ENCODE measurements around the genes IL5, RAD50, IL13, IL4, CCNI2 and FSTL4.

DNA sequence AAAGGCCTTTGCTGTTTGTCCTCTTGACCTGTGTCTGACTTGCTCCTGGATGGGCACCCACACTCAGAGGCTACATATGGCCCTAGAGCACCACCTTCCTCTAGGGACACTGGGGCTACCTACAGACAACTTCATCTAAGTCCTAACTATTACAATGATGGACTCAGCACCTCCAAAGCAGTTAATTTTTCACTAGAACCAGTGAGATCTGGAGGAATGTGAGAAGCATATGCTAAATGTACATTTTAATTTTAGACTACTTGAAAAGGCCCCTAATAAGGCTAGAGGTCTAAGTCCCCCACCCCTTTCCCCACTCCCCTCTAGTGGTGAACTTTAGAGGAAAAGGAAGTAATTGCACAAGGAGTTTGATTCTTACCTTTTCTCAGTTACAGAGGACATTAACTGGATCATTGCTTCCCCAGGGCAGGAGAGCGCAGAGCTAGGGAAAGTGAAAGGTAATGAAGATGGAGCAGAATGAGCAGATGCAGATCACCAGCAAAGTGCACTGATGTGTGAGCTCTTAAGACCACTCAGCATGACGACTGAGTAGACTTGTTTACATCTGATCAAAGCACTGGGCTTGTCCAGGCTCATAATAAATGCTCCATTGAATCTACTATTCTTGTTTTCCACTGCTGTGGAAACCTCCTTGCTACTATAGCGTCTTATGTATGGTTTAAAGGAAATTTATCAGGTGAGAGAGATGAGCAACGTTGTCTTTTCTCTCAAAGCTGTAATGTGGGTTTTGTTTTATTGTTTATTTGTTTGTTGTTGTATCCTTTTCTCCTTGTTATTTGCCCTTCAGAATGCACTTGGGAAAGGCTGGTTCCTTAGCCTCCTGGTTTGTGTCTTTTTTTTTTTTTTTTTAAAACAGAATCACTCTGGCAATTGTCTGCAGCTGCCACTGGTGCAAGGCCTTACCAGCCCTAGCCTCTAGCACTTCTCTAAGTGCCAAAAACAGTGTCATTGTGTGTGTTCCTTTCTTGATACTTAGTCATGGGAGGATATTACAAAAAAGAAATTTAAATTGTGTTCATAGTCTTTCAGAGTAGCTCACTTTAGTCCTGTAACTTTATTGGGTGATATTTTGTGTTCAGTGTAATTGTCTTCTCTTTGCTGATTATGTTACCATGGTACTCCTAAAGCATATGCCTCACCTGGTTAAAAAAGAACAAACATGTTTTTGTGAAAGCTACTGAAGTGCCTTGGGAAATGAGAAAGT, 25.3 kb downstream of the SLC22A5 start:
- RRBS, result no CpG with 5 or more reads among the region's 4 CpGs

DNA sequence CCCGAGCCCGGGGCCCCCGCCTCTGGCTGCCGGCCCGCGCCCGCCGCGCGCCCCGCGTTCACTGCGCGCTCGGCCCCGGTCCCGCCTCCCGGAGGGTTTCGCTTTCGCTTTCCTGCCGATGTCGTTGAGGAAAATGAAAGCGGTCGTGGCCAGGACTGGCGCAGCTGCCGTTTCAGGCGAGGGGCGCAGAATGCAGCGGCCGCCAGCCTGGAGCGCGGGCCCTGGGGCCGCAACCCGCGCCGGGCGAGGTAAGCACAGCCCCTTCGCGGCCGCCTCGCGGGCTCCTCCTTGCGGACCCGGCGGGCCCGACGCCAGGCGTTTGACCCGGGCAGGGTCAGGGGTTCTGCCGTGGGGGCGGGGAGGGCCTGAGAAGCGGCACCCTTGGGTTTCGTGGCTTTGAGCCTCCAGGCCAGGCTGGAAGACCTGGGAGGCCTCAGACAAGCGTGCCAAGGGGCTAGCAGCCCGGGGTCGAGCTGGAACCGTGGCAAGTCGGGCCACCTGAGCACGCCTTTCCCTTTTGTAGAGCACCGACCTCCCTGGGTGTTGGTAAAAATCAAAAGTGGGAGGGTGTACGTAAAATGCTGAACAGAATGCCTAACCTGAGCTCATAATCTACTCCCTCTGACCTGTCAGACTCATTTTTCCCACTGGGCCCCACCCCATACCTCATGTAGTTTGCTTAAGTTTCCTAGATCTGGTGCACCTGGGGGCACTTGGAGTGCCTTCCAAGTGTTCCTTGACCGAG, 41.5 kb downstream of the SLC22A5 start:
- RRBS, result 3% methylated on average over 25 of the region's 62 CpGs

- RRBS, result no CpG with 5 or more reads among the region's 1 CpG
Measured at GRCh38 chr5:132411883-132412118, 42.3 kb downstream of the SLC22A5 start.

- RRBS, result no CpG with 5 or more reads among the region's 11 CpGs
Measured at GRCh38 chr5:132465021-132465696, 25.4 kb downstream of the IRF1 start.

DNA sequence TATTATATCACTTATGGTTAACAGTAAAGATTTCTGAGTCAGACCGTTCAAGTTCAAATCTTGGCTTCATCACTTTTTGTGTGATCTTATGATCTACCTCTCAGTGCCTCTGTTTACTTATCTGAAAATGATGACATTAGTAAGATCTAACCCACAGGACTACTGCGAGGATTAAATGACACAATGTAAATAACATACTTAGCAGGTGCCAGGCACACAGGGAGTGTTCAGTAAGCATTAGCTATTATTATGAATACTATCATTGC, 2.0 kb downstream of the IRF1 start:
- RRBS, result no CpG with 5 or more reads among the region's 2 CpGs

DNA sequence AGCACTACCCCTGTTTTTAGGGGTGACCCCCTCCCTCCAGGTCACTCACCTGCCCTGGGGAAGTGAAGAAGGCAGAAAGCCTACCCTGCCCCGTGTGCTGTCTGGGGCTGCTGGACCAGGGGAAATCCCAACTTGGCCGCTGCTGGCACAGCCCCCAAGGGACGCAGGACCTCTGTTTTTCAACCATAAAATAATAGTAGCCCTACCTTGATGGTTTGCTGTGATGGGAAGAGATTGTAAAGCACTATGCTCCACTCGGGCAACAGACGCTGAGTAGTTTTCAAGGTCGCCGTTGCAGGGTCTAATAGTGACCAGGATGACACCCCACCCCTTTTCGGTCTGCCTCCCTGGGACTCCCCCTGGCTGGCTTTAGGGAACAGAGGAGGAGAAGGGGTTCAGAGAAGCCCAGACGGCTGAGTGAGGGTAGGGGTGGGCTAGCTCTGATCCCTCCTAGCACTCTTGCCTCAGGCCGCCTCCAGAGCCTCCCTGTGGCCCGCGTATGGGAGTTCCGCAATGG, 790 bp upstream of the IRF1 start:
- RRBS, result no CpG with 5 or more reads among the region's 13 CpGs

- RRBS, result no CpG with 5 or more reads among the region's 8 CpGs
Measured at GRCh38 chr5:132501032-132501735, 10.6 kb upstream of the IRF1 start.

DNA sequence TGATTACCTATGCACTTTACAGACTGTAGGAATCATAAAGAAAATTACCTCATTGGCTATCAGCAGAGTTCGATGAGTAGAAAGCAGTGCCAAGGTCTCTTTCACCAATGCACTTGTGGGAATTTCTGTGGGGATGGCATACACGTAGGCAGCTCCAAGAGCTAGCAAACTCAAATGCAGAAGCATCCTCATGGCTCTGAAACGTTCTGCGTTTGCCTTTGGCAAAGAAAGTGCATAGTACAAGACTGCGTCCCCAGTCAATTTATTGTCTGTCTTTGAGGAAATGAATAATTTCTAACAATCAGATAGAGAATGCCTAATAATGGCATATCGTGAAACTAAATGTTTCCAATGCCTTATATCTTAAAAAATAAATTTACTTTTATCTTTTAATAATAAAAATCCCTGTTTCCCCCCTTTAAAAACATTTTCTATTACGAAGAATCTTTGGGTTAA, at the start of gene IL5:
Gene IL5 (minus strand): TSS at position 236 of the 456 bp plus-strand sequence.
- RRBS, result no CpG with 5 or more reads among the region's 7 CpGs

GRCh38 chr5:132556716-132557526, at the start of gene RAD50:
TSS of gene RAD50 (plus strand) at chr5:132556977.
- RRBS, result 1% methylated on average over 36 of the region's 57 CpGs

DNA sequence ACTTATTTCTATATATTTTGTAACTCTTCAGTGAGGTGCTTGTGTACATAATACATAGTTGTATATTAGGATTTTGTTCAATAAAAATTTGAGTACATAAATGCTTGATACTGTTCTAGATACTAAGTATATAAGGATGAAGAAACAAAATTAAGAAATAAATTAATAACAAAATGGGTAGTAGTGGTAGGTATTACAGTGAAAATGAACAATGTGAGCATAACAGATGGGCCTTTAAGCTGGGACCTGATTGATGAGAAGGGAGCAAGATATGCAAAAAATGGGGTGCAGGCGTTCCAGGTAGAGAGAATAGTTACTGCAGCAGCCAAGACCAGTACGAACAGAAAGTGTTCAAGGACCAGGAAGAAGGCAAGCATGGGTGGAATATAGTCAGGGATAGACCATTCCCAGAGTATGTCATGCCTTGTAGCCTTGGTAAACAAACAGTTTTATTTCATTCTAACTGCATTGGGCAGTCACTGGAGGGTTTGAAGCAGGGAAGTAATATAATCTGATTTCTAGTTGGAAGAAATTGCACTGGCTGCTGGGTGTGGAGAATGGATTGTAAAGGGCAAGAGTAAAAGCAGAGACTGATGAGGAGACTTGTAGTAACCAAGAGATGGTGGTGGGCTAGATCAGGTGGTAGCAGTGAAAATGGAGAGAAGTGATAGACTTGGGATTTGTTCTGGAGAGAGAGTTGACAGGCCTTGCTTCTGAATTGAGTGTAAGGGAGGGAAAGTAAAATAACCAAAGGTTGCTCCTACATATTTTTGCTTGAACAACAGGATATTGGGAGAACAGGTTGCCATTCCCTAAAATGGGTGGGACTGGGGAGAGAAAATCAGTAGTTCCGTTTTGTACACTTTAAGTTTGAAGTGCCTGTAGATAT, 30.5 kb upstream of the IL13 start:
- RRBS, result no CpG with 5 or more reads among the region's 3 CpGs

DNA sequence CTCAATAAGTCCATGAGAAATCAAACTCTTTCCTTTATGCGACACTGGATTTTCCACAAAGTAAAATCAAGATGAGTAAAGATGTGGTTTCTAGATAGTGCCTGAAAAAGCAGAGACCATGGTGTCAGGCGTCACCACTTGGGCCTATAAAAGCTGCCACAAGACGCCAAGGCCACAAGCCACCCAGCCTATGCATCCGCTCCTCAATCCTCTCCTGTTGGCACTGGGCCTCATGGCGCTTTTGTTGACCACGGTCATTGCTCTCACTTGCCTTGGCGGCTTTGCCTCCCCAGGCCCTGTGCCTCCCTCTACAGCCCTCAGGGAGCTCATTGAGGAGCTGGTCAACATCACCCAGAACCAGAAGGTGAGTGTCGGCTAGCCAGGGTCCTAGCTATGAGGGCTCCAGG, at the start of gene IL13:
Gene IL13 (plus strand): TSS at position 177 of the 407 bp plus-strand sequence.
- RRBS, result no CpG with 5 or more reads among the region's 8 CpGs

GRCh38 chr5:132662975-132663765, 5.2 kb downstream of the IL13 start:
- RRBS, result no CpG with 5 or more reads among the region's 21 CpGs

GRCh38 chr5:132673905-132674606, at the start of gene IL4:
TSS of gene IL4 (plus strand) at chr5:132673989.
- RRBS, result no CpG with 5 or more reads among the region's 16 CpGs

GRCh38 chr5:132746875-132747700, at the start of gene CCNI2:
TSS of gene CCNI2 (plus strand) at chr5:132747426.
- RRBS, result 56% methylated on average over 29 of the region's 68 CpGs

GRCh38 chr5:132775900-132776729, 924 bp downstream of the SEPTIN8 start:
- RRBS, result 2% methylated on average over 4 of the region's 22 CpGs

GRCh38 chr5:132829641-132830475, 589 bp downstream of the SHROOM1 start:
- RRBS, result under 1% methylated on average over 26 of the region's 85 CpGs

- RRBS, result no CpG with 5 or more reads among the region's 9 CpGs
Measured at GRCh38 chr5:133034003-133034383, 7.6 kb upstream of the ZCCHC10 start.

GRCh38 chr5:133612093-133612797, at the start of gene FSTL4:
TSS of gene FSTL4 (minus strand) at chr5:133612541.
- RRBS, result 6% methylated on average over 60 of the region's 88 CpGs

DNA sequence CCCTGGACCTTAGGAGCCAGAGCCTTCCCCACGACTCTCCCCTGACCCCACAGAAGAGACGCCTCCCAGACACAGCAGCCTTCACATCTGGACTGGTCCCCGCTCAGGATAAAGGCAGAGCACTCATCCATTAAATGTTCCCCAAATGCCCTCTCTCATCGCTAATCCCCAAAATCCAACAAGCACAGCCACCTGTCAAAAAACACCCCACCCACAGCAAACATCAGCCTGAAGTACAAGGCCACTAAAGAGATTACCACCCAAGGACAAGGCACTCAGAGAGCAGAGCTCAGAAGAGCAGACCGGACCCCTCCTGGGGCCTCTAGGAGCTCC, 9.9 kb downstream of the VDAC1 start:
- RRBS, result no CpG with 5 or more reads among the region's 5 CpGs

DNA sequence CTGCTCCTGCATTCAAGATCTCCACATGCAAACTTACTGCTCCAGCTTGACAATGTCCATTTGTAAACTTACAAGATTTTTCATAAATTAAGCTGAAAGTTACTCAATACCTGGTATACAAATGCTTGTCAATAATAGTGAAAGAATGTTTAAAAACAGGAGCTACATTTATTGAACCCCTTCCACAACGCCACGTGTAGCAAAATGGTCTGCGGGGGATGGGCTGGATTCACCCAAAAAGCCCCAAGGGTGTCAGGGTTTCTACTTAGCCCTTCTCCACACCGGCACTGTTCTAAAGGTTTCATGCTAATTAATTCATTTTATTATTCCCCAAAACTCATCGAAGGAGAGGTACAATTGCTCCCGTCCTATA, 1.4 kb downstream of the VDAC1 start:
- RRBS, result no CpG with 5 or more reads among the region's 6 CpGs

Data from Ishikawa (cell line).